Panc1 (cell line): ENCODE measurements around a stretch of chr2.

GRCh38 chr2:11500467-11501170, 33.2 kb upstream of the GREB1 start:
- RRBS, 2 experiments, result no CpG with 5 or more reads among the region's 7 CpGs

GRCh38 chr2:11508405-11508889, 25.4 kb upstream of the GREB1 start:
- RRBS, 2 experiments, result no CpG with 5 or more reads among the region's 10 CpGs

GRCh38 chr2:11553925-11554307, 20.1 kb downstream of the GREB1 start:
- RRBS, 2 experiments, result no CpG with 5 or more reads among the region's 3 CpGs

GRCh38 chr2:11579965-11580440, 46.2 kb downstream of the GREB1 start:
- RRBS, 2 experiments, result no CpG with 5 or more reads among the region's 8 CpGs

- RRBS, 2 experiments, result 68 to 83% methylated on average over 22 of the region's 46 CpGs
Observed at GRCh38 chr2:11618294-11619017, 51.5 kb downstream of the NTSR2 start.

GRCh38 chr2:11680248-11680910, 10.4 kb upstream of the NTSR2 start:
- RRBS, 2 experiments, result no CpG with 5 or more reads among the region's 15 CpGs

DNA sequence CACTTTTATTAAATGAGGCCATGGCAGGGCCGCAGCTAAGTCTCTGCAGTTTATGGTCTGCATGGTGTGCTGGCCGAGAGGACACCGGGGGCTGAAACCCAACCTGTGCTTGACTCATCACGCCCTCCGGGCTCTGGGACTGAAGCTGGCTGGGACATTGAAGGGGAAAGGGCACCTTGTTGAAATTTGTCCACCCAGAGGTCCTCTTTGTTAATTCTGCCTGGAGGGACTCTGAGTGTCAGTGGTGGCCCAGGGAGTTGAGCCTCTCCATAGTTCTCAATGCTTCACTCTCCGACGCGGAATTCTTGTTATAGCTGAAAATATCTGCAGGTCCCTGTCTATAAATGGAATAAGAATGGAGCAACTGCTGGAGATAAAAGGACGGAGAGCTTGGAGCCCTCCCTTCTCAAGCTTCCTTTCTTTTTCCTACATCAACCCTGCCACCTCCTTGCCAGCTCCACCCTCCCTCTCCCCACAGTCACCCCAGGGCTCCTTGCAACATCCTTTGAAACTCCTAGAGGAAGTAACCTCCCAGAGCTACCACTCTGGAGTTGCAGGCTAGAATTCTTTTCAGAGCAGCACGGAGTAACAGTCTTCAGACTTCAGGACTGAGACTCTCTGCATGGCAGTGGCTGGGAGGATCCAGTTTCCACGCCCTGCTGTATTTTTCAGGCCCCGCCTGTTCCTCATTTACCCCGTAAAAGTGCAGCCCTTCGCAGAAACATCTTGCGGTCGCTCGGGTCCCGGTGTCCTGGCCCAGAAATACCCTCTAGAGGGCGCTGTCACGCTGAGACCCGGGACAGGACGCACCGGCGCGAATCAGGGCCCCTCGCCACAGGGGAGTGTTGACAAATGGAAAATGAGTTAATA, 18.1 kb upstream of the NTSR2 start:
- RRBS, 2 experiments, result 2 to 6% methylated on average over 4 of the region's 26 CpGs

- RRBS, 2 experiments, result no CpG with 5 or more reads among the region's 2 CpGs
Observed at GRCh38 chr2:11867836-11868227, 121.4 kb downstream of the LPIN1 start.

DNA sequence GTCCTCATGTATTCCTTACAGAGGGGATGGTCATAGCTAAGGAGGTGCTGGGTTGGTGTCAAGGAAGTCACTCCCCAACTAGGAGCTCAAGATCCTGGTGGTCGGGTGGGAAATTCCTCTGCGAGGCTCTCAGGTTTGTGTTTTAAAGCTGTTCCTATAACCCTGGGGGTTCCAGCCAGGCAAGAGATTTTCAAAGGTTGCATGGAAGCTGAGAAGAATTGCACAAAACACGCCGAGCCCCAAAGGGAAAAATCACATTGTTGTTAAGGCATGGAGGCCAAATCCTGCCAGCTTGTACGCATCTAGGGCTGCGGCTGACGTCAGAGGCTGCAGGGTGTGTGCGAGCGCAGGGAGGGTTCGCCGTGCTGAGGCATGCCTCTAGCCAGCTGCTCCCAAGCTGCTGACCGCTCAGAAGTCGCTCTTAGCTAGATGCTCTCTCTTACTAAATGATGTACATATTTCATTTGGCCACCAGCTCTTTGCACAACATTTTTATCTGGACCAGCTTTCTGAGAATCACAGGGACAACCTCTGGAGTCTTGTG, 191.7 kb downstream of the LPIN1 start:
- RRBS, 2 experiments, result no CpG with 5 or more reads among the region's 13 CpGs

GRCh38 chr2:12010733-12011150, 264.3 kb downstream of the LPIN1 start:
- RRBS, 2 experiments, result no CpG with 5 or more reads among the region's 5 CpGs

- RRBS, 2 experiments, result no CpG with 5 or more reads among the region's 6 CpGs
Observed at GRCh38 chr2:12063999-12064658, 317.7 kb downstream of the LPIN1 start.

DNA sequence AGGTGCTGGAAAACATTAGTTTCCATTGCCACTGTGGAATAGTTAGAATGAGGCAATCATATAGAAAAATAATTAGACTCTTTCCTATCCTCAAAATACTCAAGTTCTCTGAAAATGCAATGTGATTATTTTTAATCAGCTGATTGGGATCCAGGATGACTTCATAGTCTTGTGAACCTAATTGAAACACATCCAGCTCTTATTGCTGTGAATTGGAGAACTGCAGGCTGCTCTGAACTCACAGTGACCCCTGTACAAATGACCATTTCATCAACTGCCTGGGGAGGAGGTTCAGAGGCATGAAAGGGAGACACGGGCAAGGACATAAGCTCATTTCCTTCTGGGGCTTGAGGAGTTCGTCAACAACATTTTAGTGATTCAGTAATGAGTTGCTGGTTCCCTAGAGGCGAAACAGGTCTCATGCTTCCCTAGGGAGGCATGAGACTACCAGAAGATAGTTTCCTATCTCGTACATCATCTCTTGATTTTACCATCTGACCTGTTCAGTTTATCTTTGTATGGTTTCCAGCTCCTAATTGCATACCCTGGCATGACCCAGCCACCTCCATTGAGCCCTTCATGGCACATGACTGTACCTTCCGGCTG, 422.6 kb downstream of the LPIN1 start:
- RRBS, 2 experiments, result no CpG with 5 or more reads among the region's 5 CpGs

GRCh38 chr2:12725196-12726079, 8.7 kb downstream of the TRIB2 start:
- RRBS, 2 experiments, result no CpG with 5 or more reads among the region's 13 CpGs

DNA sequence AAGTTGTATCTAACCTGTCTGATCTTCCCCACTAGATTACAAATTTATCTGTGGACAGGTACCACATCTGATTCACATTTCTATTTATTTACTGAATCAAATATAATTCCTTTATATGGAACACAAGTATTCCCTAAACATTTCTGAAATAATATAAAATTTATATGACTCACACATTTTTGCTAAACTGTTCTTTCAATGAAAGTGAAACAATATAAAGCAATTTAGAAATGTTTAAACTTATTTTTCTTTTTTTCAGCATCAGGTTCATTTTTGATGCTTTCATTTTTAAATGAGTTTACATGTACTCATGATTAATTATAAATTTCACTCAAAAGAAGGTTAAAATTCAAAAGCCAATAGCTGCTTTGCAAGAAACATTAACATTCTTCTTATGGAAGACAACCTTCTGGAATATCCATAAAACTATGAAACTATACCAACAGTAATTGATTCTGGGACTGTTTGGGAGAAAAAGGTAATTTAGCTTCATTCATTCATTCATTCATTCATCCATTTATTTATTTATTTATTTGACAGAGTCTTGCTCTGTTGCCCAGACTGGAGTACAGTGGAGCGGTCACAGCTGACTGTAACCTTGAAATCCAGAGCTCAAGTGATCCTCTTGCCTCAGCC, 110.5 kb downstream of the NBAS start:
- RRBS, 2 experiments, result no CpG with 5 or more reads among the region's 1 CpG

DNA sequence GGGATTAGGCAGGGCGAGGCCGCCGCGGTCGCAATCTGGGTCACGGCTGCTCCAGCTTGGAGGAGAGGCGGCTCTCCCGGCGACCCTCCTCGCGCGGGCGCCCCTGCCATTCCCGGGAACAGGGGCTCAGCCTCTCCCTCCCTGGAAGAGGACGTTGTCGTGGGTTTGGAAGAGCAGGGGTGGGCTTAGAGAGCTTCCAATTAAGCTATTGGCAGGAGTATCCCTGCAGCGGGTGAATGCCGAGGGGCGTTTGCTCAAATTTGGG, 698 bp downstream of the MYCN start:
- RRBS, 2 experiments, result 2 to 3% methylated on average over 7 of the region's 19 CpGs

DNA sequence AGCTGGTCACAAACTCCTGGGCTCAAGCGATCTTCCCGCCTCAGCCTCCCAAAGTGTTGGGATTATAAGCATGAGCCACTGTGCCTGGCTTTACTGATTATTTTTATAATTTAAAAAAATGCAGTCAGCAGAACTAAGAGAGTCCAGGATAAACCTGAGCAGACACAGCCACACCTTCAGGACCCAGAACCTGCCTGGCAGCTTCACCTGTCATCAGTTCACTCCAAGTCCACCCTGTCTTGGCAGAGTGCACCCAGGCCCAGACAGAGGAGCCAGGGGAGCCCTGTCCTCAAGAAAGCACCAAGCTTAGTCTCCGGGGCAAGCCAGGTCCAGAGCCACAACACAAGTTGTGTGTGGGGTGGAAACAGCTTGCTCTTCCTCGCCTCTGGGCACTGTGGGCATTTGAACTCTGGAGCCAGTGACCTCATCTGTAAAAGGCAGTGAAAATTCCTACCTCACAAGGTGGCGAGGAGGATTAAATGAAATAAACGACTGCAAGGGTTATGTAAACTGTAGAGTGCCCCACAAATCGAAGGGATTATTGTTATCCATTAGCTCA, 24.6 kb downstream of the MYCN start:
- RRBS, 2 experiments, result no CpG with 5 or more reads among the region's 7 CpGs

DNA sequence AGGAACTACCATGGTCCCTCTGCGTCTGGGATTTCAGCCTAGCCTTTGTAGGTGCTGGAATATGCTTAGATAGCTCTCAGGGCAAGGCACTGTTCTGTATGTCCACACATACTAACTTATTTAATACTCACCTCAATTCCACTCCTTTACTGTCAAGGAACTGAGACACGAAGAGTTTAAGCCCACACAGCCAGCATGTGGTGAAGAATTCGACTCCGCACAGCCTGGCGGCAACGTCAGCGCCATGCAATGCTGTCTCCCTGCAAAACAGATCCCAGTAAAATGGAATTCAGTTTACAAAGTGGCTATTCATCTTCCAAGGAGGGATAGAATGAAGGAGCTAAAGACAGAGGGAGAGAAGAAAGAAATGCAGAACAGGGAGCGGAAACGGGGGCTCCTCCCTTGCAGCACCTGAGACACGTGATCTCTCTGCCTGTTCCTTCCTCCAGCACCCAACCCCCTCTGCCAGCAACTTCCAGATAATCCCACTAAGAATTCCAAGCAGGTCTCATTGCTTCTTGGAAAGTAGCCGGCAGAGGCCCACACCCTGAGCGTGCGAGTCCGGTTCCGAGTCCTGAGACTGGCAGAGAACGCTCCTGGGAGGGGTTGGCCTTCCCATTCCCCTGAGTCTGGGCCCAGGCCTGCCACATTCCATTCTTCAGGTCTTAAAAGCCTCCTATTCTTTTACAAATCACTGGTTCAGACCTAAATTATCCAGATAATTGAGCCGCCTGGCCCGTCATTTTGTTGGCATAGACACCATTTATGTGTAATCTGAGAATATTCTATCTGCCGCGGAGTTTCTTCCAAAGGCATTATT, 165.1 kb downstream of the MYCN start:
- RRBS, 2 experiments, result no CpG with 5 or more reads among the region's 20 CpGs

- RRBS, 2 experiments, result no CpG with 5 or more reads among the region's 1 CpG
Observed at GRCh38 chr2:16550269-16550693, 115.4 kb downstream of the CYRIA start.

GRCh38 chr2:16560509-16561041, 105.1 kb downstream of the CYRIA start:
- RRBS, 2 experiments, result no CpG with 5 or more reads among the region's 2 CpGs